Glomerular endothelial cell (primary cell): ENCODE measurements around the gene CFAP20.

GRCh38 chr16:57802888-57803182 is 544 bp upstream of the KIFC3 start:
- RAMPAGE, long total RNA = no peak

GRCh38 chr16:57810192-57810721 is 8.0 kb upstream of the KIFC3 start:
- RAMPAGE, long total RNA = no peak

- RAMPAGE, long total RNA = no peak
These were observed 32.0 kb downstream of the CNGB1 start for GRCh38 chr16:57938848-57939374.

- RAMPAGE, long total RNA = no peak
These were observed 9.8 kb downstream of the CFAP20 start for GRCh38 chr16:58119232-58120006.

- RAMPAGE, long total RNA = start-site peak on the minus strand at chr16:58129280-58129385, 1,212 and 1,187 reads in 2 replicates
These were observed at the start of gene CFAP20 for GRCh38 chr16:58128960-58130016. TSS of gene CFAP20 (minus strand) at chr16:58129381.

GRCh38 chr16:58318611-58318762 is 23.7 kb upstream of the PRSS54 start:
- RAMPAGE, long total RNA = no peak

DNA sequence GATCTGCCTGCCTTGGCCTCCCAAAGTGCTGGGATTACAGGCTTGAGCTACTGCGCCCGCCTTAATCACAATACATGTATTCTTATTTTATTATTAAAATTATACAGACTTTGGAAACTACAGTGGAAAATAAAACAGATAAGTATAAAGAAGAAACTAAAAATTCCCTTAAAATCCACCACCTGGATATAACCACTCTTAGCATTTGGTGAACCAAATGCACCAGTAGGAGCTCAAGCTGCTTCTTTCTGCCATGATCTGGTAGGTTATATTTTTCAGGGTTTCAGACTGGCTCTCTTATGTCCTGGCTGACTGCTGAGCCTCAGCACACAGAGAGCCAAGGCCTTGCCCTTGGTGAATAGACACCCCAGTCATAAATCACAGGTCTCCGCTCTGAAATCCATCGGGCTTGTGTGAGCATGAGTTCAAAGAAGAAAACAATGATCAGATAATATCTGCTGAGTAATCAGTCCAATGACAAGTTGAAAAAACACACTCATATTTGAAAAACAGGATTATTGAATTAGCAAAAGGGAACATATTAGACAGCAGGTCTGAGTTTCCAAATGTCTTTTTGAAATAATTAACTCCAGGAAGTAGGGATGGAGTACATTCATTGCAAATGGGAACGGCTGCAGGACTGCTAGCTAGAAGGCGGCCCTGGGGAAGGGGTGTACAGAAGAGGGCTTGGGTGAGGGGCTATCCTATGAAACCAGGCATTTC is 51.1 kb upstream of the NDRG4 start:
- RAMPAGE, long total RNA = no peak

GRCh38 chr16:58462034-58462500 is 37.9 kb upstream of the NDRG4 start:
- RAMPAGE, long total RNA = no peak

GRCh38 chr16:58465658-58466099 is 34.3 kb upstream of the NDRG4 start:
- RAMPAGE, long total RNA = no peak

DNA sequence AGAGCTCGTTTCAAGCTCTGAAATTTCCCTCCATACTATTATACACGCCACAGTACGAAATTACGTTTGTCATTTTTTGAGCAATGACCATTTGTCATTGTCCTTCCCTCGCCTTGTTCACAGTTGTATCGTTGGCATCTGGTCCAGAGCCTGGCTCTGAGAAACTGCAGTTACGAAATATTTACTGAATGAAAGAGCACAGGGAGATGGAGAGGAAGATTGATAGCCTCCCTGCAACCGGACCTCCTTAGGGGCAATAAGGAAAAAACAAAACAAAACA is 960 bp downstream of the GOT2 start:
- RAMPAGE, long total RNA = no peak

DNA sequence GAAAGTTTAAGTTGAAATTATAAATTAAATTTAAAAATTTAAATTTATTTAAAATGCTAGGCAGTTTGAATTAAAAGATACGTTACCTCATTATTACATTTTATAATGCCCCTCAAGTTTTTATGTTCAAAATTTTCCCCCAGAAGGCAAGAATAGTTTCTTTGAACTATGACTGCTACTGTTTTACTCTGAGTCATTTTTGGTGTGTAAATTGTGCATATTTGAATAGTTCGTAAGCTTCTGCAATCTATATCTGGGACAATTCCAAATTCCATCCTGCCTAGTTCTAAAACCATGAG is 839.7 kb upstream of the GOT2 start:
- RAMPAGE, long total RNA = no peak

DNA sequence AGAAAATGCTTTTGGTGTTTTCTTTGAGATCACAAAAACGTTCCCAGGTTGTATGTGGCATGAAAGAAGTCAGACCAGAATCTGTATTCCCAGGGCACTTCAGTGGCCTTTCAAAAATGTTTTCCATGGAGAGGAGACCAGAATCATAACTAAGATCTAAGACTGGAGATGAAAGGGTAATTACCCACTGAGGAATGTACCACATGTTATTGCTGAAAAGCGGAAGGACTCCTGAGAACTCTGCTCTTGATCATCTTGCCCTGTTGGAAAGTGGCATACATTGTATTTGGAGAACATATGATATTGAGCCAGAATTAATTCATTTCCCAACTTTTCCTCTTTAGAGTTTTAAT is 1525.5 kb upstream of the GOT2 start:
- RAMPAGE, long total RNA = no peak

DNA sequence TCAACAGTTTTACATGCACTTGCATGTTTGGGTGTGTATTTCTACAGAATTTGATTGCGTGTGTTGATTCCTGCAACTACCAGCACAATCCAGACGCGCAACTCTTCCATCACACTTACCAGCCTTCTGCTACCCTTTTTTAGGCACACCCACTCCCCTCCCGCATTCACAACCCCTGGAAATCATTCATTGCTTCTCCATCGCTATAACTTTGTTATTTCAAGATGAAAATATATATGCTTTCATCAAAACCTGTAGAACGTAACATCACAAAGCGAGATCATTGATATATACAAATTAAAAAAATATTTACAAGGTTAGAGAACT is 590.7 kb downstream of the CDH8 start:
- RAMPAGE, long total RNA = no peak

DNA sequence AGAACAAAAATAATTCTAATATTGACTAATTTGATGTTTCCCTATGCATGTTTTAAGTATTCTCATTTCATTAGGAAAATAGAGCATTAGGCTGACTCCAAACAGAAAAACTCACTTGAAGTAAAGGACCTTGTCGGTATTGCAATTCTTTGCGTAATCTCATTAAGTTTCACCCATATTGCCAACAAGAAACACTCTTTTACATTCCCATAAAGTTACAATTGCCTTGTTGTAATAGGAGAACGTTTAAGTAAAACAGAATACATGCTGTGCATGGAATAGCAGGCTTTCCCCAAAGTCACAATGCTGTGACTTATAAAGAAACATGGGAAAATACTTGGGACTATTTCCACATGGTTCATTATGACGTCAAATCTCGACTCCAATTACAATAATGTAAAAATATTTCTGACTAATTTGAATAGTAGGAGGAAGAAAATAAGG is 52.9 kb downstream of the CDH11 start:
- RAMPAGE, long total RNA = no peak

DNA sequence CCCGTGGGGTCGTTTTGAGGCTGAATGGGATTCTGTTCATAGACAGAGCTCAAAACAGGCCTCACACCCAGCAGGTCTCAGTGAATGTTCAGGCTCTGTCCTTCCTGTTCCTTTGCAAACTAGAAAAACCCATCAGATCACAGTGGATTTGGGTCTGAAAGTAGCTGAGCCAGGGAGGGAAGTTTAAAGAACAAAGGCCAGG is 32.6 kb downstream of the TK2 start:
- RAMPAGE, long total RNA = no peak

DNA sequence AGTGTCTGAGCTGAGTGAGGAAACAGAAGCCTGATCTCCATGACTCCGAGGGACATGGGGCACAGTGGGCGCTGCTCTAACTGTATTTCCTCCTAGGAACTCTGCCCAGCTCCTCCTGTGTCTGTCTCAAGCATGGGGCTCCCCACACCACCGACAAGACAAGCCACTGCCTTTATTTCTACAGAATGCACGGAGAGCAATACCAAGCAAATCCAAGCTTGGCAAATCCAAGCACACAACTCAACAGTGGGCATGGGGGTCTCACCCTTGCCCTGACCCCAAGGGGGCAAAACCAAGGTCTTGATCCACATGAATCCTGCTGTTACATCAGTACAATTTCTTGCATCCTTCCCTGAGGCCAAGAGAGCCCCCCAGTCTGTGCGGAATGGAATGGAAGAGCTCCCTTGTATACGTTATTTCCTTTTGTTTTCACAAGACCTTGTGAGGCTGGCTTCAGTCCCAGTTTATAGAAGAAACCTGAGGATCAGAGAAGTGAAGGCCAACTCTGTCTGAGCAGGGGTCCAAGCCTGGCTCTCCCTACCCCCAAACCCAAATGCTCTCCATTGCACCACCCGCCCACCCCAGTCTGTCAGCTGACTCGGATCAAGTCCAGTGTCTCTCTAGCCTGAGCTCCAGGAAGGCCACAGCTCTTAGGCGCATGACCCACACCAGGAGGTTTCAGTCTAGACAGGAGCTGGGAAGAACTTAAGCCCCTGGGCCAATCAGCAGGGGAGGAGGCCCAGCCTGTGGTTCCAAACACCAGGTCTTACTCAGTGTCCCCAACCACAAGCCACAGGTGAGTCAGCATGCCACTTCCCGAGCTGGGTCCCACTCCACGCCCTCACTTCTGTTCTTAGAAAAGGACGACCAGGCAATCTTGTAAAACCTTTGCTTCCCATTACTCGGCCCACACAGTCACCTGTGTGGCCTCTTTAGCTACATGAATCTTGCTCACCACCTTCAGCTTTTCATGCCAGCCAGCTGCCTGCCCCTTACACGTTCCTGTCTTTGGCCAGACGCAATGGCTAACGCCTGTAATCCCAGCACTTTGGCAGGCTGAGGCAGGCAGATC is 28.0 kb downstream of the TK2 start:
- RAMPAGE, long total RNA = no peak

GRCh38 chr16:66531238-66531623 is 18.7 kb downstream of the TK2 start:
- RAMPAGE, long total RNA = no peak

GRCh38 chr16:66604844-66605011 is 224 bp downstream of the CMTM3 start:
- RAMPAGE, long total RNA = no peak

GRCh38 chr16:66681672-66682156 is 14.8 kb downstream of the CMTM4 start:
- RAMPAGE, long total RNA = no peak

DNA sequence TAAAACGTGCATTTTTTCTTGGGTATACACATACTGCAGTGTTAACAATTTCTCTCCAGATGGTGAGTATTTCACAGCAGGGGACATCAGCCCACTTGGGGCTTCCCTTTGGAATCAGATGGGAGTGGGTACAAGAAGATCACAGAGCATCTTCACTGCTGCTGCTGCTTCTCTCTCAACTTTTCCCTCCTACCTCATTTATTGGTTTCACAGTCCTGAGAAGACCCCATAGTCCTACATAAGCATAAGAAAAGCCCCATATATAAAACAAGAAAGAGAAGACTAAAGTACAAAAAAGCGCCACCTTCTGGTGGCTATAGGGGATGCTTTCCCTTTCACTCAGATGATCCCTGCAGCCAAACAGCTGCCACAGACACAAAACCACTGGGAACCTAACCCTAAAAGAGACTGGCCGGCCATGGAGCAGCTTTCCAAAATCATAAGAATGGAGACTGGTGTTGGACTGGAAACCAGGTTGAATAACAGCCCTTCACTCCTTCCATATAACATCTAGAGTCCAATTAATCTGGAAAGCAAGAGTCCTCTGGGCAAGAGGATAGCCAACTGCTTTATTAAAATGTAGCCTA is 11.5 kb downstream of the DYNC1LI2 start:
- RAMPAGE, long total RNA = no peak